HTR-8/SVneo (cell line): Measurements from ENCODE around the gene UBASH3A.

- RRBS = no CpG with 5 or more reads among the region's 11 CpGs
Observed at GRCh38 chr21:42403570-42403998, at the start of gene UBASH3A. Gene UBASH3A (plus strand): TSS chr21:42403902.

DNA sequence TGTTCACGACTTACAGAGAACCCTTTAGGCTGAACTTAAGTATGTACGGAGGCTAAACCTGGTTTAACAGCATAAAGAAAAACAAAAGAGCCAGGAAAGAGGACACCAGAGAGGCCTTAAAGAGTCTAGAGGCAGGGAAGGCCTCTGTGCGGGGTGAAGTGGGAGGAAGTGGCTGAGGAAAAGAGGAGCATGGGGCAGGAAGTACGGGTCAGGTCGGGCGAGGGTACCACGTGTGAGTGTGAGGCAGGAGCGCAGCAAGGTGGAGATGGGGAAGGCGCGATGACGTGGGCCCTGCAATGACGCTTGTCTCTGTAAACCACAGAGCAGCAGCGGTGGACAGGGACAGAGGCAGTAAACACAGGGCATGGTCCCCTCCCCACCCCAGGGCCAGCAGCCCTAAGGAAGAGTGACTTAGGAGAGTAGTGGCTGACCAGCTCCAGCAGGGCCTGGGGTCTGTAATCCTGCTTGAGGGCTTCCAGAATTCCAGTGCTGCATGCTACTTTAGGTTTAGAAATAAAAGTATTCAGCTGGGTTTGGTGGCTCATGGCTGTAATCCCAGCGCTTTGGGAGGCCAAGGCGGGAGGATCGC lies 31.8 kb downstream of the RSPH1 start:
- RRBS = no CpG with 5 or more reads among the region's 16 CpGs

- RRBS = no CpG with 5 or more reads among the region's 5 CpGs
Observed at GRCh38 chr21:42469176-42469761, 26.8 kb downstream of the RSPH1 start.

- RRBS = 61% methylated on average over 3 of the region's 22 CpGs
Observed at GRCh38 chr21:42532559-42533412, 19.1 kb downstream of the SLC37A1 start.

- RRBS = no CpG with 5 or more reads among the region's 16 CpGs
Observed at GRCh38 chr21:42577112-42578419, 63.9 kb downstream of the SLC37A1 start.

DNA sequence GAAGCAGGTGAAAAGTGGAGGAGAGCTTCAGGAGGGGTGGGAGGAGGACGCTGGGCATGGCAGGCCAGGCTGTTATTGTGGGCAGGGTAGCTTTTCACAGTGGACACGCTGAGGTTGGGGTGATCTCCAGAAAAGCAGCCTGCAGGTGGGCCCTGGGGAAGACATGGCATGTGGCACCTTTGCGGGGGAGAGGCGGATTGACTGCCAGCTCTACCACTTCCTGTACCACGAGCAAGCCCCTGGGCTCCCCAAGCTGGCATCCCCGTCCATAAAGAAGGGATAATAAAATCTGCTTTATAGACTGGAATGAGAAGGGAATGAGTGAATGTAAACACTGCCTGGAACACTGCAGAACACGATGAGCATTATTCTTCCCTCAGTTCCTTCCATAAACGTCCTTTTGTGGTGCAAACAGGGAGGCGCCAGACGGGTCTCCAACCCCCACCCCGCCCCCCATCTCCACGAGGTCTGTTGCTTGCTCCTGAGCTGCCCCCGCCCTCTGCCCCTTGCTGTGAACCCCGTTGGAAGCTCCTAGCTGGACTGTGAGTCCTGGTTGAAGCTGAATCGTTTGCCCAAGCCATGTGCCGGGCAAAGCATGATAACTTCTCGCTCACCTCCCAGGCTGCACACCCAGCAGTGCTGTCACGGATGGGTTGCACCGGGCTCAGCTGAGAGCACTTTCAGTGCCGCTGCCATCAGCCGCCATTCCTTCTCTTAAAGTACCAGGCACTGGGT lies 2.1 kb downstream of the PDE9A start:
- RRBS = 97% methylated on average over 4 of the region's 21 CpGs

DNA sequence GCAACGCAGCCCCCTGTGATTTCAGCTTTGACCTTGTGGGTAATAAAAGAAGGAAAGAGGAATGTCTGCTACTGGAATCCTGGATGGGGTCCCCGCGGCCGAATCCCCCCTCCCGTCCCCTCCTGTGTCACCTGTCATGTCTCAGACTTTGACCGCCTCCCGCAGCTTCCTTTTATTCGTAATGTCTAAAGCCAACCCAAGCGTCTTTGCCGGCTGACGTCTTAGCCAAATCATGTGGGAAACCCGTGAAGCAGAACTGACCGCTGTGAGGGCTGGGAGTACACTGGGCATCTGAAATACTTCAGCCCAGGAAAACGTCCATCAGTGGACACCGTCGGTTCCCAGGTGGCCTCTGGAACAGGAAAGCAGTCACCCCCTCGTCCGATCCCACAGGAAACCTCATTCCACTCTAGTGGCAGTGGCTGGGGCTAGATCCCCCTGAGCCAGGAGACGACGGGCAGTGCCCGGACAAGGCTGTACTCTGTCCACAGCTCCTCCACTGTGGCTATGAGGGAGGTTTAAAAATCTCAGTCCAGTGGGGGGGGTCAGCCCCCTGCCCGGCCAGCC lies 101.3 kb downstream of the WDR4 start:
- RRBS = 59% methylated on average over 2 of the region's 22 CpGs

GRCh38 chr21:42832133-42832687 lies 47.1 kb downstream of the WDR4 start:
- RRBS = no CpG with 5 or more reads among the region's 11 CpGs

DNA sequence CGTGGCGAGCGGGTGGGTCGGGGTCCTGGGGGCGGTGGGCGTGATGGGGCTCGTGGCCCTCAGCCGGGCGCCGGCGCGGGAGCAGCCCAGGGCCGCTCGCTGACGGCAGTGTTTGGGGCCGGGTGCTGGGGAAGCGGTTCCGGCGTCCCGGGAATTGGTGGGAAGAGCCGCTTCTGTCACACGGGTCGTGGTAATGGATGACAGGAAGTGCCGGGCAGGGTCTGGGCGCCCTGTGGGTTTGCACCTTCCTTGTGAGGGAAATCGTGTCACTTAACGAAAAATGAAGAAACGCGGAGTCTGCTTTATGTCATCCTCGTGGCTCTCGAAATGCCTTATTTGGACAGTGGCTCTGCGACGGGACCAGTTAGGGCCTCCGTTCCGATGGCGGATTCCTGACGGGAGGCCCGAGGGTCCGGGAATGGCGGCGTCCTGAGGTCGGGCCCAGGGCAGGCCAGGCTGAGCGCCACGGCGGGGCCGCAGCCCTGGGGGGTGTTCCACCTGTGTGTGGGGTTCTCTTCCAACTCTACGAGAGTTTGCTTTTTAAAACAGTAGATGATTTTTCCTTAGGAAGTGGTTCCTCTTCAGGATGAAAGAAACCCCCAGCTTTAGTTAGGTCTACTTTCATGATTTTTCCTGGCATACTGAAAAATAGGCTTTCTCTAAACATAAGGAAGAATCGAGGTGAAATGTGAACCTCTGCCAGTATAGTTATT lies 1.1 kb downstream of the PKNOX1 start:
- RRBS = 2% methylated on average over 25 of the region's 48 CpGs

- RRBS = no CpG with 5 or more reads among the region's 9 CpGs
Observed at GRCh38 chr21:43091910-43092476, 15.4 kb downstream of the U2AF1 start.

DNA sequence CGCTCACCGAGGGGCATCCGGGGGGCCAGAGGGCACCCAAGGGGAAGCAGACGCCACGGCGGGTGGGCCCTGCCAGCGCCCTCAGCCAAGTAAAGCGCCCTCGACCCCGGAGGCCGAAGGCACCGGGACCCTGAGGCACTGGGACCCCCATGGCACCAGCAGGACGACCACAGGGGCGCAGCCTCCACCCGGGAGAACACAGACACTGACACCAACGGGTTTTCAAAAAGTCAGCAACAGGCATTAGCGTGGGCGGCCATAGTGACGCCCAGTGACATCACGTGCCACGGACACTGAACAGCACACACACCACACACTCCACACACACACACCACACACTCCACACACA lies 4.6 kb downstream of the CRYAA start:
- RRBS = 82% methylated on average over 12 of the region's 21 CpGs

GRCh38 chr21:43193881-43194565 lies 25.2 kb downstream of the CRYAA start:
- RRBS = 31% methylated on average over 6 of the region's 14 CpGs

DNA sequence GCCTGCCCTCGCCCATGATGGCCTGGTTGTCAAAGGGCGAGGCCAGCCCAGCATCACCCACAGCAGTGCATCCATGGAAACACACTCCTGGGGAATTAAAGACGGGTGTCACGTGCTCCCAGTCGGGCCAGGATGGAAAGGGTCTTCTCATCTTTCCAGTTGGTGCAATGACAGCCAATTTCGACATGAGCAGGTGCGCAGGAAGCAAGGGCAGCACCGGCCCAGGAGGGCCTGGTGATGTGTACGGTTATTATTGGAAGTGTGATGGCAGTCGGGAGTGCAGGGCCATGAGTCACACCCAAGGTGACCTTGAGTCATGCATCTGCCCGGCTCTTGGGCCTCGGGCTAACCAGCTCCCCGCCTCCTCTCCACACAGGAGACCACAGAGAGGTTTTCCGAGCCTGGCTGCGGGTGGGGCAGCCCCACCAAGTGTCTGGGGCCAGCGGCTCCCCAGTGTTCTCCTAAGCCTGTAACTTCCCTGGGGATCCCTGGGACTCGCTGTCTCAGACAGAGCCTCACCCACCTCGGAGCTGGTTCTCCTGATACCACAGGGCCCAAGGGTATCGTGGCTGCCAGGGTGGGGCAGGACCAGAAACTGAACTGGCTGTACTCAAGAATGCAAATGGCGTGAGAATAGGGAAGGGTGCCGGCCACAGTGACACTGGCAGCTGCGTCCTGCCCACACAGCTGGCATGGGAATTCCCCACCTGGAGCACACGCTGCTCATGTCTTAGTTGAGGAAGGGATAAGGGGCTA lies 119.8 kb downstream of the SIK1 start:
- RRBS = 4% methylated on average over 3 of the region's 23 CpGs

DNA sequence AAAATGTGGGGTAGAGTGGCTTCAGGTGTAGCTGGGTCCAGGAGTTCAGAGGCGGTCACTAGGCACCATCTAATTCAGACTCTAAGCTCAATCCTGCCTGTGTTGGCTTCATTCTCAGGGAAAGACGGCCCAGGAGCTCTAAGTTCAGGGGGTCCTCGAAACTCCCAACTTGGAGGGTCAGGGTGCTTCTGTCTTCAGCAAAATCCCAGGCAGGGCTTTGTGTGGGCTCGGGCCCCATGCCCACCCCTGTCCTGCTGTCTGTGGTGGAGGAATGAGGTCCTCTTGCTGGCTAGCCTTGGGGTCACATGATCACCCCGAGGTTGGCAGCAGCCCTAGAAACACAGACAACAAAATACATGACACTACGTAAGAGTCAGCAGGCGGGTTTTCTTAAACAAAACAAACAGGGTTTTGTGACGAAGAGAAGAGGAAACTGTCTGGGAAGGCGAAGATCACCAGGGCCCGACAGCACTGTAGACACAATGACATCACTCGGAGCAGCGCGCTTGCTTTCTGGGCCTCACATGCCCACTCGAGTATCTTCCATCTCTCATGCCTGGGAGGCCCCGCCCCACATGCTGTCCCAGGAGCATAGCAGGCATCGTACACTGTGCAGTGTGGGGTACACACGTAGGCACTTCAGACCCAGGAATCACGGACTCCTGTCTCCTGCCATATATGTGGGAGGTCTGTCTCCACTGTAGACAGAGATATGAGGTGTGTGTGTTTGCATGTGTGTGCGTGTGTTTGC lies 94.9 kb downstream of the SIK1 start:
- RRBS = no CpG with 5 or more reads among the region's 19 CpGs

DNA sequence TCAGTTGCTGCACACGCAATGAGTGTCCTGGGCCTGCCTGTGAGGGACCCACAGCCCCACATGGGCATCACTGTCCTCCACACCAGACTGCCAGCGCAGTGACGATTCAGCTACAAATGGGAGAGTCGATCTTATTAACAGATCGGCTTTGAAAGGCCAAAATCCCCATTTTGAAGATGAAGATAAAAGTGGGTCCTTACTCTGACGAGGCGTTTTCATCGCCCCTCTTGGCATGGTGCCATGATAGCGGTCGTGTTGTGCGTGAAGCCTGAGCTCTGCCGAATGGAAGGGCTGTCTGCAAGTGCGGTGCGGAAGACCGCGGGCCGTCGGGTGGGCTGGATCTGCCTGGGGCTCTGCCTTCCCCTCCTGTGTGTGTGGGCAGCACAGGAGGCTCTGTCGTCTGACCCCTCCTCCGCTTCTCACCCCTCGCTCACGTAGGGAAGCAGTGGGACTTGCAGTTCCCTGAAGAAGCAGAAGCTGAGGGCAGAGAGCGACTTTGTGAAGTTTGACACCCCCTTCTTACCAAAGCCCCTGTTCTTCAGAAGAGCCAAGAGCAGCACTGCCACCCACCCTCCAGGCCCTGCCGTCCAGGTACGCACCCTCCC lies 29.0 kb upstream of the PDXK start:
- RRBS = no CpG with 5 or more reads among the region's 25 CpGs

GRCh38 chr21:43702754-43703396 lies 16.1 kb upstream of the PDXK start:
- RRBS = no CpG with 5 or more reads among the region's 30 CpGs

- RRBS = 41% methylated on average over 26 of the region's 40 CpGs
Observed at GRCh38 chr21:43718441-43718802, 507 bp upstream of the PDXK start.

- RRBS = no CpG with 5 or more reads among the region's 16 CpGs
Observed at GRCh38 chr21:43745704-43746393, 26.9 kb downstream of the PDXK start.

DNA sequence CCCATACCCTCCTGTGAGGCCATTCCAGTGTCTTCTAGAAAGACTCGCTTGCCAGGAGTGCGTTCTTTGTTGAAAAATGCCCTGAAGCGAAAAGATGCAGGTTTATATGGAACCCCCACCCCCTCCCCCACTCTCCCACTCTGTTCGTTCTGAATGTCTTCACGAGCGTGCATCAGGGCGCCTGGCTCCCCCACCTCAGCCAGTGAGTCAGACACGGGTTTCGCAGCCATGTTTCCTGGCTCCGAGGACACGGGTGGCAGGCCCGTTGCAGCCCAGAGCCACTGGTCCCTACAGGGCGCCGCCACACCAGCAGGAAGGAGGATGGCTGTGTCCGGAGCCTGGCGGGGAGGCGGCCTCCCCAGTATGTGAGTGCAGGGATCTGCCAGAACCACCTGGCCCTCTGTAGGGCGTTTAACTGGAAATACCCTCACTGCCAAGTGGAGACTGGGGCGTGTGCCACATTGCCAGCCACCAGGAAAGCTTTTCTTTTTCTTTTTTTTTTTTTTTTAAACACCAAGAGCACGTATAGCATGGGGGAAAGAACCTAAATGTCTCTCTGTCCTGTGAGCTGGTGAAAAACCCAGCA lies 18.5 kb downstream of the CSTB start:
- RRBS = no CpG with 5 or more reads among the region's 20 CpGs

DNA sequence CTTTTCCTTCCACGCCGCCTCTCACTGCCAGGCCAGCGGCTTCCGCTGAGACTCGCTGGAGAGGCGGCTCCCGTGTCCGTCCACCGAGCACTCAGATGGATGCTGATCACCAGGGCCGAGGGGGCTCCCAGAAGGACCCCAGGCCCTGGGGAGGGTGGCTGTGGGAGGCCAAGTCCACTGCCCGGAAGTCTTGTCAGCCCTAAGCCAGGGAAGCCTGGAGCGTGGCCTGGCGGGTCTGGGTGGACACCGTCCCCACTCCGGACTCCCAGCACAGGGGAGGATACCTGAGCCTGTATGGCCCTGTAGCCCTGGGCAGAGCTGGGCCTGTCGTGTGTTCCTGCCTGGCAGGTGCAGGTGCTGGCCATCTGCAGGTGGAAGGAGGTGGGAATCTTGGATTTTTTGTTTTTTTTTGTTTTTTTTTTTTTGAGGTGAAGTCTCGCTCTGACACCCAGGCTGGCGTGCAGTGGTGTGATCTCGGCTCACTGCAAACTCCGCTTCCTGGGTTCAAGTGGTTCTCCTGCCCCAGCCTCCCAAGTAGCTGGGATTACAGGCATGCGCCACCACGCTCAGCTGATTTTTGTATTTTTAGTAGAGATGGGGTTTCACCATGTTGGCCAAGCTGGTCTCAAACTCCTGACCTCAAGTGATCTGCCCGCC lies 16.2 kb downstream of the CSTB start:
- RRBS = 98% methylated on average over 4 of the region's 23 CpGs